Cytotoxic T cell (primary cell): ENCODE data around the genes GINM1 and MTHFD1L.

DNA sequence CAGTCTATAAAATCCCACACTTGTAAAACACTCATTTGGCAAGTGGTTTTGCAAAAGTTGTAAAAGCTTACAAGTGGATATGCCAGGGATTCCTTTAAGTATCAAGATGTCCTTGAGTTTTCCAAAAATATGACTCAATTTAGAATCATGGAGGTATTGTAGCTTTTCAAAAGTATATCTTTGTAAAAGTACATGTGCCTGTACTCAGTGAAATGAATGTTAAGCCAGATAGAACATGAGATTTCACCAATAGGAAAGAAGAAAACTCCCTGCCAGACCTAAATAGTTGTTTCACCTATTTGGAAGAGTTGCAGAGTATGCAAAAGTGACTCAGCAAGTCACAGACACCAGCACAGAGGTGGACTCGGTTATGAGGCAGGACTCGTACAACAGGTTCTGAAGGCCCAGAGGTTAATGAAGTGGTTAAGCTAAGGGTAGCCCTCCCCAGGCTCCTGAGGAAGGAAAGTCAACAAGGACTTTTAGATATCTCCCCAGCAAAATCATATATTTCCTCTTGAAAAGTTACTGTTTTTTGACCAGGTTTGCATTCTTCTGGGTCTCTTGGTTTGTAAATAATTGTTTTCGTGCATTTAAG lies 150.9 kb upstream of the SASH1 start:
- PRO-cap, 2 experiments = no peak in any of the 2 experiments

- PRO-cap, 2 experiments = no peak in any of the 2 experiments
These were observed 130.9 kb upstream of the SASH1 start for GRCh38 chr6:148211695-148212230.

- PRO-cap, 2 experiments = no peak in any of the 2 experiments
These were observed 151.6 kb downstream of the SASH1 start for GRCh38 chr6:148494107-148494690.

- PRO-cap, 2 experiments = peak in 2 of 2 experiments; most common minus-strand start chr6:149066223 (in 1)
These were observed 251.5 kb upstream of the TAB2 start for GRCh38 chr6:149065801-149066720.

GRCh38 chr6:149231600-149232269 lies 85.8 kb upstream of the TAB2 start:
- PRO-cap, 2 experiments = no peak in any of the 2 experiments

DNA sequence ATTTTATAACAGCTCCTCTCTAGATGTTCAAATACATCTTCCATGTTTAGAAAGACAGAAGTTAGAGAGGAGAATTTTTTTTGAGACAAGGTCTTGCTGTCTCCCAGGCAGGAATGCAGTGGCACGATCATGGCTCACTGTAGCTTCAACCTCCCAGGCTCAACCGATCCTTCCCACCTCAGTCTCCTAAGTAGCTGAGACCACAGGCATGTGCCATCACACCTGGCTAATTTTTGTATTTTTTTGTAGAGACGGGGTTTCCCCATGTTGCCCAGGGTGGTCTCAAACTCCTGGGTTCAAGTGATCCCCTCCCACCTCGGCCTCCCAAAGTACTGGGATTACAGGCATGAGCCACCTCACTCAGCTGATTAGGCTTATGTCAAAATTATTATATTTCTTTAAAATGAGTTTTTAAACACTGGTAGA lies 21.7 kb upstream of the ZC3H12D start:
- PRO-cap, 2 experiments = no peak in any of the 2 experiments

DNA sequence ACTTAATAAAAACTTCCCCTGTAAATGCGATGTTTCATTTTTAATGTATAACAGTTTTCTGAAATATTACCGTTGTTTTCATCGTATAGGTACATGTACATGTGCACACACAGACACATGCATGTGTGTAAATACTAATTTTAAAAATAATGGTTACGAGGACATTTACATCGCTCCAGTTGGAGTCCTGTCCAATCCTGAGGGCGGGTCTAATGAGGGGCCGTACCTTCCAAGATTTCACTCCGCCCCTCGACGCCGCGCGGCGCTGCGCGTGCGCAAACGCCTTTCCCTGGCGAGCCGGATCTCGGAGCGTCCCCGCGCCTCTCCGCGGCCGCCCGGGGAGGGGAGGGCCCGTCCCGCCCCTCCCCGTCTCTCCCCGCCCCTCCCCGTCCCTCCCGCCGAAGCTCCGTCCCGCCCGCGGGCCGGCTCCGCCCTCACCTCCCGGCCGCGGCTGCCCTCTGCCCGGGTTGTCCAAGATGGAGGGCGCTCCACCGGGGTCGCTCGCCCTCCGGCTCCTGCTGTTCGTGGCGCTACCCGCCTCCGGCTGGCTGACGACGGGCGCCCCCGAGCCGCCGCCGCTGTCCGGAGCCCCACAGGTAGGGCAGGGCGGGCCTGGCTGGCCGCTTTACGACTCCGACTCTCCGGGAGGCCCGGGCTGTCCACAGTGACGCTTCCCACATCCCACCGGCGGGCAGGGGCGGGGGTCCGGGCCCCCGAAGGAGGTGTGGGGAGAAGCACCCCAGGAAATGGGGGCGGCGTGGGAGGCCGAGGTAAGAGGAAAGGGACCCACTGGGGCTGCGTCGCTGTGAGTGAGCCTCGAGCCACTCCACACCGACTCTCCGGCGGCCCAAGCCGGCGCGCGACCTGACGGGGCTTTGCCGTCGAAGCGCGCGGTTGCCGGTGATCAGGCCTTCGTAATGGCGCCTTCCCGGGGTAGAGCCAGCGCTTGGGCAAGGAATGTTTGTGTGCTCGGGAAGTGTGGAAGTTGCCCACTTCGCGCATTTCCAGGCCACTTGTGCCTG lies at the start of gene GINM1:
Gene GINM1, plus strand, starts transcription at position 437 of the 1,022 bp plus-strand sequence.
- PRO-cap, 2 experiments = peak in 2 of 2 experiments; most common plus-strand start position 278 of the sequence (in 2); most common minus-strand start position 214 of the sequence (in 2)

GRCh38 chr6:149593765-149594871 lies 27.9 kb downstream of the GINM1 start:
- PRO-cap, 2 experiments = no peak in any of the 2 experiments

- PRO-cap, 2 experiments = no peak in any of the 2 experiments
These were observed 26.1 kb downstream of the LATS1 start for GRCh38 chr6:149691532-149692379.

- PRO-cap, 2 experiments = no peak in any of the 2 experiments
These were observed 462 bp downstream of the ULBP2 start for GRCh38 chr6:149942196-149942756.

GRCh38 chr6:150004372-150004589 lies 21.1 kb downstream of the RAET1L start:
- PRO-cap, 2 experiments = peak in 2 of 2 experiments; most common minus-strand start chr6:150004461 (in 2)

- PRO-cap, 2 experiments = no peak in any of the 2 experiments
These were observed 33.3 kb downstream of the PPP1R14C start for GRCh38 chr6:150175997-150176646.

GRCh38 chr6:150297536-150297750 lies 71.4 kb upstream of the IYD start:
- PRO-cap, 2 experiments = no peak in any of the 2 experiments

- PRO-cap, 2 experiments = no peak in any of the 2 experiments
These were observed 67.0 kb downstream of the IYD start for GRCh38 chr6:150435780-150436292.

- PRO-cap, 2 experiments = peak in 2 of 2 experiments; most common plus-strand start chr6:150600654 (in 1); most common minus-strand start chr6:150600587 (in 1)
These were observed 740 bp downstream of the PLEKHG1 start for GRCh38 chr6:150600069-150601180.

- PRO-cap, 2 experiments = peak in 2 of 2 experiments; most common plus-strand start chr6:150865674 (in 2); most common minus-strand start chr6:150865602 (in 2)
These were observed at the start of gene MTHFD1L for GRCh38 chr6:150865456-150866137. TSS of gene MTHFD1L (plus strand) at chr6:150865702.

DNA sequence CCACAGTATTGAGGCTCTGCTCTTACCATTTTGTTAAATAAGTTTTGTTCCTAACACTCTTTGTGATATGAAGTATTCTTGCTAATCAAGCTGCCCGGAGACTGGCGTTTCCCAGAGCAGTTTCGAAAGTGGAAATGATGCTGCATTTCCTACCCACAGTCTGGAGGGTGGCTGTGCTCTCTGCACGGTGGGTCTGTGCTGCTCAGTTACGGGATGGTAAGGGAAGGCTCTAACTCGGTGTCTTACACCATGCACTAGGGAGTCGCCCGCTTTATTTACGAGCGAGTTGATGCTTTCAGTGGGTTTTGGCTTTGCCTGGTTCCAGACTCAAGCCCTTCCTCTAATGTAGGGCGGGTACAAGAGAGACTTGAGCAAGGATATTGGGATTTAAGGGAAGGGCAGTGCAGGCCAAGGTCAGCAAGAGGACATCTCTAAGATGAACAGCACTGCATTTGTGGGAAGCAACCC lies 180.1 kb upstream of the AKAP12 start:
- PRO-cap, 2 experiments = no peak in any of the 2 experiments

DNA sequence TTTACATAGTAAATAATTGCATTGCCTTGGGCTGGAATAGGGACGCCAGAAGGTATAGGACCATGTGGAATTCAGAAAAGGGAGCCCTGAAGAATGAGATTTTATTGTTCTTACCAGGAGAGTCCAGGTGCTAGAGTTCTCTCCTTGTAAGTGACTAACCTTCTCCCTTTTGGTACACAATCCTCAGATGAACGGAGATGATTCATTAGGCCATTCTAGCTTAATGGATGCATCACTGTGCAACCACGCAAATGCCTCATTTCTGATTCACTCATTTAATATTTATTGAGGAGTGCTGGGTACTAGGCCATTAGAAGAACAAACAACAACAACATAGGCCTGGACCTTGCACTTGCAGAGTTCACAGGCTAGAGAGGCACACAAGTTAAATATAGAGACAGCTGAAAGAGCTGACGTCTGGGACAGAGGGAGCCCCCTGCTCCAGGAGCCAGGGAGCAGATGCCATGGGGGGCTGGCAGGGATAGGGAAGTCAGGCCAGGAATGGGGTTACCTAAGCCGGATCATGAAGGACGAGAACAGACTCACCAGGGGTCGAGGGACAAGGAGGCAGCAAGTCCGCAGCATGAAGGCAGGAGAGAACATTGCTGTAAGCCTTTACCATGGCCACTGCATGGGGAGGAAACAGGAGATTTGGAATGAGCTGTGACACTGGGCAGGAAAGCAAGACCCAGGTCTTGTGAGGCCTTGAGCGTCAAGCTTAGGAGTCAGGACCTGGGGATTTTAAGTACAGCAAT lies 179.5 kb upstream of the AKAP12 start:
- PRO-cap, 2 experiments = no peak in any of the 2 experiments

- PRO-cap, 2 experiments = no peak in any of the 2 experiments
These were observed 98.1 kb upstream of the AKAP12 start for GRCh38 chr6:151141559-151142077.

DNA sequence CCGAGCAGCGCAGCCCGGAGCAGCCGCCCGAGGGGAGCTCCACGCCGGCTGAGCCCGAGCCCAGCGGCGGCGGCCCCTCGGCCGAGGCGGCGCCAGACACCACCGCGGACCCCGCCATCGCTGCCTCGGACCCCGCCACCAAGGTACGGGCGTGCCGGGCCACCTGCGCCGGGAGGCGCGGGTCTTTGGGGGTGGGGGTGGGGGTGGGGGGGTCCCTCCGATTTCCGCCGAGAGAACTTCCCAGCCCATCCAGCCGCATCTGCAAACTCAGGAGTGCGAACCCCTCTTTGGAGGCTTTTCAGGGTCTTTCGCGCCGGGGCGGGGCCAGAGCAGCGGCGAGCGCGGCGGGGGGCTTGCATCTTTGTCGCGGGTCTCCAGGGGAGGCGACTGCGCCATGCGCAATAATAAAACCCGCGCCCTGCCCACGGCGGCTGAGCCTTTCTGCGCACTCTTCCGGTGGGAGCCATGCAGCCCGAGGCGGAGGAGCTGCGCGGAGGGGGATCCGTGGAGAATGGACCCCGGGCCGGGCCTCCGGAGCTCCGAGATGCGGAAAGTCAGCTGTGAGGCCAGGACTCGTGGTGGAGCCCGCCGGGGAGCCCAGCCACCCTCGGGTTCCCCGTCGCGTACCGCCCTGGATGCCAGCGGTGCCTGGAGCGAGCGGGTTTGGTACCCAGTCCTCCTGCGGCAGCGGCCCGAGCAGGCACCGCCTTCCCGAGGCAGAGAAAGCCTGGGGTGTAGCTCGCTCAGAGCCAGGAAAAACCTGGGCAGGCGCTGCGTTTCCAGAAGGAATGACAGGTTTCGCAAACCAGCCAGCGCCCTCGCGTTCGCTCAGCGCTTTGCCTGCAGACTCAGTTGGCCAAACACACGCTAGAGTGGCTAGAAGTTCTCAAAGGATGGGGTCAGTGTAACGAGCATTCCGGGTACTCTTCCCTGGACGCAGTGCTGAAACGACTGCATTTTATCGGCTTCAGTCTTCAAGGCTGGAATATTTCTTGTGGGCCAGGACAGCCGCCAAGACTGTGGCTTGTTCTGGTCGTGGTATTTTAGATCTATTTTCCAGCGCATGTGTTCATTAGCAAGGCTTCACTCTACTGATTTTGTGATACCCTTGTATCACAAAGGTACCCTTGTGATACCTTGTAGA lies 1.2 kb downstream of the AKAP12 start:
- PRO-cap, 2 experiments = no peak in any of the 2 experiments